Kidney epithelial cell (primary cell): ENCODE measurements around a stretch of chr5.

DNA sequence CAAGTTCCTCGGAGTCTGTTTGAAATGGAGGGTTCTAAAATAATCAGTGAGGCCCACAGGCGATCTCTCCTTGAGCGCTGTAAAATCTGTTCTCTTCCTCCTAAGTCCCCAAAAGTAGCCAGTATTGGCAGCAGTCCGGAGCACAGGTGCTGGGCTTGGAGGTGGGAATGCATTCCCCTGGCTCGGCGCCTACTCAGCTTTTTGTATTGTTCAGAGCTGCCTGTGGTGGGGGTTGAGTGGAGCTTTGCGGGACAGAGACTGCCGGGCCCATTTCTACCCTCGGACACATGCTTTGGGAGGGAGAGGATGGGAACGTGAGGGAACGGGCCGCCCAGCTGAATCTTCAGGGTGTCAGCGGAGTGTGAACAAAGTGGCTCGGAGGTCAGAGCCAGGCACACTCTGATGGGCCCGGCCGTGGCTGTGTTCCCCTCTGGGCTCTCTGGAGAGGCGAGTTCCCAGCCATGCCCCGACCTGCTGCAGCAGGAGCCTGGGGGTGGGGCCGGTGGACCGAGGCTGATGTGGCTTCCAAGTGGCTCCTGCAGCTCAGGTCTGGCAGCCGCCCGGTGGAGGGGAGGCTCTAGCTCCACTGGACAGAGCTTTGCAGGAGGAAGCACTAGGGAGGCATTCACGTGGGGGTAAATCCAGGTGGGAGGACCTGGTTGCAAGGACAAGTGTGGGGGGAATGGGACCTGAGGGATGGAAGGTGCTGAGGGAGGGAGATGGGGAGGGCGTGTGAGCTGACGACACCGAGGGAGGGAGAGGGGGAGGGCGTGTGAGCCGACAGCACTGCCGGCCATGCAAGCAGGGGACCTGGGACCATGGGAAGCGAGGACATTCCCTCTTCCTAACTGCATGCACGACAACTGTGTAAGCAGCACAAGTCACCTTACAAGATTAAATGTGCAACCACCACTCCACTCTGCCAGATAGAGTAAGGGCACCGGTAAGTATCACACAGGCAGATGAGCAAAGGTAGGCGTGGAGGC lies 31.1 kb upstream of the SLC6A3 start:
- RAMPAGE, long total RNA, result no peak
- RRBS, result 54% methylated on average over 5 of the region's 33 CpGs

DNA sequence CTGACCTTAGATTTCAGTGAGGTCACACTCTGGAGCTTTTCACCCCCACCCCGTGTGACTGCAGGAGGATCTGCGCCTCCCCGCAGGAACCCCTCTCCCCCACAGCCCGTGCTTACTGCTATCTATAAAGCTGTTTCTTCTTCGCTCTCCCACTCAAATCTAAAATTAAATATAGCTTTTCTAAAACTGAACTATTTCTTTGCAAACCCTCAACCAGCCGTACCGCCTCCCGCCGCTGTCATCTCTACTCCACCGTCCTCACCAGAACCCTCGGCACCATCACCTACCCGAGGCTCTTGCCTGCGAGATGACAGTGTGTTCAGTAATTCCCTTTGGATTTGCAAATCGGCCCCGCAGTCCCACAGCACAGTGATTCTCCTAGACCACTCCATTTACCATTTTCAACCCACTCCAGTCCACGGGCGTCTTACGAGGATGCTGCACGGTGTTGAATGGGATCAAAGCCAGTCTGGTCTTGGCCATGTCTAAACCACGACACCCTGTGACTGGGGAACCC lies 13.6 kb downstream of the LPCAT1 start:
- RAMPAGE, long total RNA, result no peak
- RRBS, result no CpG with 5 or more reads among the region's 20 CpGs

GRCh38 chr5:1516187-1516702 lies 7.5 kb downstream of the LPCAT1 start:
- RAMPAGE, long total RNA, result no peak
- RRBS, result no CpG with 5 or more reads among the region's 5 CpGs

DNA sequence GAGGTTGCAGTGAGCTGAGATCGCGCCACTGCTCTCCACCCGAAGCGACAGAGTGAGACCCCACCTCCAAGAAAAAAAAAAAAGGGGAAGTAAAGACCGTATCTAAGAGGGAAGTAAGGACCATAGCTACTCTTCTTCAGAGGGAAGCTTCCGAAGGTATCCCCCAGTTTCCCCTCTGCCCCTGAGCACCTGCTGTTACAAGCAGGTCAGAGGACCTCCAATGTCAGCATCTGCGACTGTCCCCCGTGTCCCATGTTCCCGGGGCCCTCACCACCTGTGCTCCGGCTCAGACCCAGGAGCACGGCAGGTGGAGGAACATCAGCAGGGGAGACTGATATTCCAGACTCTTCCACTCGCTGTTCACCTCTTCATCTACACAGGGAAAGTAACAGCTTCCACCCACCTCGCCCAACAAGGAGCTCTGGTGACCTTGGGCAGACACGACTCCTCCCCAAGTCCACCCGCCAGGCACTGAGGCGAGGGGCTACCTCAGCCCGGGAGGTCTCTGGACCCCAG lies 69.9 kb upstream of the LPCAT1 start:
- RAMPAGE, long total RNA, result no peak
- RRBS, result no CpG with 5 or more reads among the region's 17 CpGs

- RAMPAGE, long total RNA, result no peak
- RRBS, result 3% methylated on average over 8 of the region's 102 CpGs
These were observed 70.6 kb upstream of the LPCAT1 start for GRCh38 chr5:1594121-1595089.

DNA sequence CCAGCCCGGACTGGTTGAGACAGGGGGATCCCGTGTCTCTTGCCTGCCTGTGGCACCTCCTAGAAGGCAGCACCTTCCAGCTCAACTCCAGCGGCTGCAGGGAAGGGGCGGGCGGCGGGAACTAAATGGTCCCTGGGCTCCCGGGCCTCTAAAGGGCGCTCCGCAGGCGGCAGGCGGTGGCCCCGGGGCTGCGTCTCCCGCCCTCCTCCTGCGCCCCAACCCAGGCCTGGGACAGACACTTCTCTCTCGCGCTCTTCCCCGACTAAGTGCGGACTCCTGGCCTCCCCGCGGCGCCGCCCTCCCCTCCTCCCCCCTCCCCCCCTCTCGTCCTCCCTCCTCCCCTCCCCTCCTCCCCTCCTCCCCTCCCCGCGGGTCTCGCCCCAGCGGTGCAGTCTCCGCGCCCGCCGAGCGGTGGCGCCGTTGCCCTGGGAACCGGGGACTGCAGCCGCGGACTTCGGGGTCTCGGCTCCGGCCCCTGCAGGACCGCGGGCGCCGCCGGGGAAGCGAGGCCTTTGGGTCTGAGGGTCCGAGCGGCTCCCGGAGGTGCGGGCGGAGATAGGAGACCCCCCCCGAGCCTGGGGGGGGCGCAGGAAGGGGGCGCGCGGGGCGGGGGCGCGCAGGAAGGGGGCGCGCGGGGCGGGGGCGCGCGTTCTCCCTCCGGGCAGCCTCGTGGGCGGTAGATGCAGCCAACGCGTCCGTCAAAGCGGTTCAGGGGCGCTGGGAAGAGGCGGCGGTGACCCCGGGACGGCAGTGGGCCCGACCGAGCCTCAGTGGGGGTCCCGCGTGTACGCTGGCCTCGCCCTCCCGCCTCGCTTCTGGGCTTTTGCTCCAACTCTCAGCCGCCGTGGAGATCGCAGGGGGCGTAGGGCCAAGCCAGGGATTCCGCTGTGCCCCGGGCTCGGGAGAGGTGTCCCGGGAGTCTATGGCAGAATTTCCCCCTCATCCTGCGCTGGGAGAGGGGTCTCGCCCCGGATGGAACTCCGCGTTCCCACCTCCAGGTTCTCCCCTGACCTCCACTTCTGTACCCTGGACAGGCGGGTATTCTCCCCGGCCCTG lies 132.3 kb downstream of the MRPL36 start:
- RAMPAGE, long total RNA, result no peak
- RRBS, result 4% methylated on average over 36 of the region's 102 CpGs

GRCh38 chr5:1782002-1782871 lies 17.4 kb downstream of the MRPL36 start:
- RAMPAGE, long total RNA, result no peak
- RRBS, result no CpG with 5 or more reads among the region's 18 CpGs

GRCh38 chr5:1807392-1808183 lies 6.4 kb downstream of the NDUFS6 start:
- RAMPAGE, long total RNA, result no peak
- RRBS, result no CpG with 5 or more reads among the region's 20 CpGs

GRCh38 chr5:1888904-1889379 lies 6.2 kb upstream of the IRX4 start:
- RAMPAGE, long total RNA, result no peak
- RRBS, result no CpG with 5 or more reads among the region's 20 CpGs

GRCh38 chr5:2266937-2267272 lies 384.2 kb upstream of the IRX4 start:
- RAMPAGE, long total RNA, result no peak
- RRBS, result no CpG with 5 or more reads among the region's 6 CpGs

- RAMPAGE, long total RNA, result no peak
- RRBS, result 2% methylated on average over 30 of the region's 81 CpGs
These were observed 318 bp downstream of the IRX2 start for GRCh38 chr5:2751137-2751581.

DNA sequence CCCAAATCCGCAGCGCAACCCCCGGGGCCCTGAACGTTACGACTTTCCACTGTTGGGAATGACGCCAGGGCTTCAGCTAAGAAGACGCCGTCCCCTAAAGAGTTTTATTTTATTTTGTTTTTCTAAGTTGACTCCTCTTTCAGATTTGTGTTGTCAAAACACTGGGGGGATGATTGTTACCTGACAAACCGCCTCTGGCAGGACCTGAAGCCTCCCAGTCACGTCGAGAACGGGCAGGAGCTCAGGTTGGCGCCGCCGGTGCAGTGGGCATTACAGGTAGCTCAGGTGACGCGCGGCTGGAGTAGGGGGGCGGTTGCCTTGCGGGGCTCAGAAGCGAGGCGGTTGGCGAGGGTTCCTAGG lies 982 bp upstream of the IRX2 start:
- RAMPAGE, long total RNA, result no peak
- RRBS, result 3% methylated on average over 3 of the region's 23 CpGs

DNA sequence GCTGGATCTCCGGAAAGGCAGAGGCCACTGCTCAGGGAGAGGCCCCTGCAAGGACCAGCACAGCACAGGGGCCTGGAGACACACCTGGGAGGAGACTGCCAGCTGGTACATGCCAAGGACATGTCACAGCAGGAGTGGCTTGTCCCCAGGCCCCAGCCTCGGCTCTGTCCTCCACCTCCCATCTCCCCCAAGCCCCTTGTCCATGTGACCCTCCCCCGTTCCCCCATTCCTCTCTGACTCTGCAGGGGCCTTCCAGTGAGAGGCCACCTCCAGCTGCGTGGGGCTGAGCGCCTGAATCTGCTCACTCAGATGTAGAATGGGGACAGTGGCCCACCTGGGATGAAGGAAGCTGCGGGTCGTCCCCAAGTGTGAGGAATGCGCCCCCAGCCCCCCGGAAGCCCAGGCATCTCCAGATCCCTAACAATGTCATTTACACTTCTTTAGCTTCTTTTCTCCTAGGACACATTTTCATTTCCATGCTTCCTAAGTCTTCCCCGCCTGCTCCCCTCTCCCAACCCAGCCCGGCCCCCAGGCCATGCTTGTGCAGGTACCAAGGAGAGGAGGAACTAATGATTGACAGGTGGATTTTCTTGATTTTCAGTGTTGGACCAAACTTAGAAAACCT lies 349.6 kb upstream of the IRX2 start:
- RAMPAGE, long total RNA, result no peak
- RRBS, result 30% methylated on average over 1 of the region's 11 CpGs

DNA sequence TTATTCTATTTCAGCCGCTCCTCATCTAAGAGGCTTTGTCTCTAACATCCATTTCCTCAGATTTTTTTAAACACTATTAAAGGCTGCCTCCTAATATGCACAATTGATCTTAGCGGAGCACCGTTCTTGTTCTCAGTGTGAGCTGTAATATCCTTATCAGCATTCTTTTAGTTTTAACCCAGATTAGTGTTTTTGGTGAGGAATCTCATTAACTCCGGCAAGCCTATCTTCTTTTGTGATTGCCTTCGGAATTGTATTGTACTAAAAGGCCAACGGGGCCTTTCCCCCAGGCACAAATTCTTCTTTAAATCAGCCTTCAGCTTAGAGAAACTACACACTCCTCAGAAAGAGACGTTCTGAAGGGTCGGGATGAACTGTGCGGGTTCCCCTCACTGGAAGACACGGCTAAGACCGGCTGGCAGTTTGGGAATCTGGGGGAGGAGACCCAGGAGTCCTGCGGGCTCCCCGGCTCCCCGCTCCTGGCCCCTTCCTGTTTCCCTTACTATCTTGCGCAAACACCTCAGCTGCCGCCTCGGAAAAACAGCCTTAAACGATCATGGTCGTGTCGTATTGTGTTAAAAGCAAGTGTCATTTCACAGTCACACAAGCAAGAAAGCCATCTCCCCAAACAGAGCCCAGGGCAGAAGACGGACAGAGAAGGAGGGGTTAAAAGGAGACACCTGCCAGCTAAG lies 353.0 kb upstream of the IRX2 start:
- RAMPAGE, long total RNA, result no peak
- RRBS, result 10% methylated on average over 3 of the region's 21 CpGs

GRCh38 chr5:3311467-3311826 lies 284.2 kb upstream of the IRX1 start:
- RAMPAGE, long total RNA, result no peak
- RRBS, result no CpG with 5 or more reads among the region's 7 CpGs

DNA sequence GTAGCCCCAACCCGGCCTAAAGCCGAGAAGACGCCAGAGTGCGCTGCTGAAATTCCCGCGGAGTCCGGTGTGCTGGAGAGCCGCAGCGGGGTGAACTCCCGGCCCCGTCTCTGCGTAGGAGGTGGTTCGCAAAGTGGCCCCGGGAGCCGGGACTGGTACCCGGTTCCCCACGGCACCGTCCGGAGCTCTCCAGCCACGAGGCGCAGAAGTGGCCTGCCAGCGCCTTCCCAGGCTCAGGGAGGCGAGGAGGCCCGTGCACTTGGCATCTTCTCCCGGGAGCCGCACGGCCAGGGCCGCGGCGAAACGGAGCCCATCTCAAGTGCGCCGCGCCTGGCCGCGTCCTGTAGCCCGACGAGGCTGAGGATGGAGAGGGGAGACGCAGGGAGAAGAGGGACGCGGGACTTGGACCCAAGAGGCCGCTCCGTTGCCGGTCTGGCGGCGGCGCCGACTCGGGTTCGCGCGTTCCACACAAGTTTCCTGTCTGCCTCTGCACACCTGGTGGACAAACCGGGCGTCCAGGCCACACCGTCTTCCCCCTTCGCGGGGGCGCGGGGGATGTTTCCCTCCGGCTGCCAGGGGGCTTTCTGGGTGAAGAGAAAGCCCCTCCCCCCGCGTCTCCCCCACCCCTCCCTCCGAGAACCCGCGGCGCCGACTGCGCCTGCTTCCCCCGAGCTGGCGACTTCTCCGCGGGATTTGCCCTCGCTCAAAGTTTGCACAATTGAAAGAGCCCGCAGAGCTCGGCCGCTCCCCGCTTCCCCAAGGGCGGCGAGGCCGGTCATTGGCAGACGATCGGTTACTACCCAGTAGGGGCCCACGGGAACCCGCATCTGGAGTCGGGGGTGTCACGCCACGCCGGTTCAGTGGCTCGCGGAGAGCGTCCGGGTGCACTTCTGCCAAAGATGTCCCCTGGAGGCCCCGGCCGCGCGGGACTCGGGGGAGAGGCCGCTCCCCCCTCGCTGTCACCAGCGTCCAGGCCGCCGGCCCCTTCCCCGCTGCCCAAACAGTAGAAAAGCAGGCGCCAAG lies 837 bp upstream of the IRX1 start:
- RAMPAGE, long total RNA, result no peak
- RRBS, result 2% methylated on average over 49 of the region's 104 CpGs

- RAMPAGE, long total RNA, result no peak
- RRBS, result no CpG with 5 or more reads among the region's 9 CpGs
These were observed 635.6 kb downstream of the IRX1 start for GRCh38 chr5:4231309-4231640.

DNA sequence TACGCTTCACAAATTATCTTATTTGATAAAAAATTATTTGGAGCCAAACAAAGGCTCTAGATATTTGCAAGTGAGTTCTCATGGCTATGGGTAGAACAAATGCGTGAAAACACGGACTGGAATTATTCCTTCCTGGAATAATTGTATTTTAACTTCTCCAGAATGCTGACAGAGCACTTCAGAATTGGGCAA lies 234.5 kb upstream of the ADAMTS16 start:
- RAMPAGE, long total RNA, result no peak
- RRBS, result no CpG with 5 or more reads among the region's 3 CpGs

GRCh38 chr5:5271202-5271702 lies 131.1 kb downstream of the ADAMTS16 start:
- RAMPAGE, long total RNA, result no peak
- RRBS, result no CpG with 5 or more reads among the region's 14 CpGs

DNA sequence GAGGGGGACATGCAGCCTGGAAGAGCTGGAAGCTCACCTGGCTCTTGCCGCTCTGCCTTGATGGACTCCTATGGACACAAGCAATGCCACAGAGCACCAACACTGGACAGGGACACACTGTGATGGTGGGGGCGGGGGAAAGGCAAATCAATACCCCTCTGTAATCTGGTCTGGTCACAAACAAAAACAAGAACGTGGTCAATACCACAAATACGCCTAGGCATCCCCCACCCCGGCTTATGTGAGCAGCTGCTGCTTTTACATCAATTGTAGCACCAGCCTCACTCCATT lies 29.6 kb upstream of the ICE1 start:
- RAMPAGE, long total RNA, result no peak
- RRBS, result no CpG with 5 or more reads among the region's 5 CpGs